Hair follicle dermal papilla cell (primary cell): Measurements from ENCODE around the genes MPP4 and BMPR2.

DNA sequence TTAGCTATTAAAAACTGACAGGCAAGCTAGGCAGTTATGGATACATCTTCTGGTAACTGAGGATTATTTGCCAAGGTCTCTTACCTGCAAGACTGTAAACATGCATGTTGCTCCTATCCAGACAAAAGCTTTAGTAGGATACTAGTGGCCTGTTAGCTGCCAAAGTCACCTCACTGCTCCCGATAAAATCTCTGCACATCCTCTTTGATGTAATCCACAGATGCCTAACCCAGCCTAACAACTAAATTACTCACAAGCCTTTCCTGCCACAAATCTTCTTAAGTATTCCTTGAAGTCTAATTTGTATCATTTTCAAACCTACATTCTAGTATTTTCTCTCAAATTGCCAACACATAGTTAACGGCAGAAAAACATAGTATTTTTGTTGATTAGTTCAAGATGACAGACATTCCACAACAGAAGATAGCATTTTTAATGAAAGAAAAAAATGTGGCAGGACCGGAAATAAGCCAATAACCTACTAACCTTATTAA, at the start of gene MPP4:
MPP4 (minus strand) TSS at position 142 of the 494 bp plus-strand sequence.
- CAGE, long polyA plus RNA, result no peak

- CAGE, long polyA plus RNA, result no peak
Observed at GRCh38 chr2:201790277-201790852, 9.6 kb upstream of the ALS2 start.

DNA sequence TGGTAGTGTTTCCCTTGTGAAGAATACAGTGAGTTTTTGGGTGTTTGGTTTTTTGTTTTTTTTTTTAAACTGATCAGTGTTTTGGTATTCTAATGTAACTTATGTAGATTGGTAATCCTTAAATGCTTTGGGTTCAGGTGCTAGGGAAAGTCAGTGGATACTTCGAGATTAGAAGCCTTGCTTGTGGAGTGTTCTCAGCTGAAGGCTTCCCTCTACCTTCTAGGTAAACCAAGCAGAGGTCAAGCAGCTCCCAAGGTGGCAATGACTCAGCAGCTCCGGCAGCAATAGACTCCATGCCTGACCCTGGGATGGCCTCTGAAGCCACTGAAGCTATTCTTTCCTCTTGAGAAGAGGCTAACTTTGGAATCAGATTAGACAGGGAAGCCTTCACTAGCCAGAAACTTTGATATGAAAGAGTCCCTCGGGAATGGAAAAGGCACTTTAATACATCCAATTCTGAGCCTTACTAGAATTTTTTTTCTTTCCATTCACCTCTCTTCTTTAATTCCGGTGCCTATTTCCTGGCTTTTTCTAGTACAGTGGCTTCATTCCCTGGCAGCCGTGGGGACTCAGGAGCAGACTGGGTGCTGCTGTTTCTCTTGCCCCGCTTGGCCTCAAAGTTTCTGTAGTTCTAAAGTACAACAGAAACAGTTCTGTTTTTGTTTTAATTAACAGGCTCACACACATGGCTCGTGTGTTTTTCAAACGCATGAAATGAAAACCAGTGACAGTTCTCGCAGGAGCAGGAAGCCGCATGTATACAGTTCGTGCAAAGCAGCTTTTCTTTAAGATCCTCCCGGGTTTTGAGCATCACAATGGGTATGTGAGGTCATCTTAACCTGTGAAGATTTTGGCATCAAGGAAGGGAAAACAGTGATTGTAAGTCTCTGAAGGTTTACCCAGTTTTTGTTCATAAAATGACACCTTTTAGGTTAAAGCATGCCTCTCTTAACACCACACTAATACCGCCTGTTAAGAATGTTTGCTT, 5.5 kb downstream of the FZD7 start:
- CAGE, long polyA plus RNA, result no peak

DNA sequence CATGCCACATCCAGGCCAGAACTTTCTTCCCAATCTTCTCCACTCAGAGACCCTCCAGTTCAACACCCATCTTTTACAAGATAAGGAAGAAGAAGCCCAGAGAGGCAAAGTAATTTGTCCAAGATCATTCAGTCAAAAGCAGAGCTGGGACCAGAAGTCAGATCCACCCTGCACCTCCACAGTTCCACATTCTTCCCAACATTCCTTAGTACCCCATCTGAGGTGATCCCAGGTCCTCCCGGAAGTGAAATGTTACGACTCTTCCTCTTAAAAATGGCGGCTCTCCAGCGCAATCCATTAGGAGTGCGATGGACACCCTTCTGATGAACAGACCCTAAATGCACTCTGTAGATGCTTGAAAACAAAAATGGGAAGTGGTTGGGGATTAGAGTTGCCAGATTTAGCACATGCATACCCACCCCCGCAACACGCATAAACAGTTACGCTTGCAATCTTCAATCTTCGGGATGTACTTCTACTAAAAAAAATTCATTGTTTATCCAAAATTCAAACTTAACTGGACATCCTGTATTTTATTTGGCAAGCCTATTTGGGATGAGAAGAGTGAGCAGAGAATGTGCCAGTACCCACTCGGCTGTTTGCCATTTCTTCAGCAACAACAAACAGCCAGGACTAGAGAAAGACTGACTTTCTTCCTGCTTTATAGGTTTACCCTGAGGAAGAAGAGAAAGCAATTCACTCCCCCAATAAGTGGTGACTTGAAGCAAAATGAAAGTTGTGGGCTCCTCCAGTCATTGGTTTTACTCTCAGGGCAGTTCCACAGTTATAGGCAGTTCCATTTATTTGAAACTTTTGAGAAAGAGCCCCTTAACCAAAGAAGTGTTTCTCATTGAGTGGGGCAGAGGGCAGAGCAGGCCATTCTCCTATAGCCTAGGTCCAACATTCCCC, 18.4 kb downstream of the KIAA2012 start:
- CAGE, long polyA plus RNA, result no peak

- CAGE, long polyA plus RNA, result no peak
Observed at GRCh38 chr2:202279079-202279457, 13.5 kb downstream of the NOP58 start.

DNA sequence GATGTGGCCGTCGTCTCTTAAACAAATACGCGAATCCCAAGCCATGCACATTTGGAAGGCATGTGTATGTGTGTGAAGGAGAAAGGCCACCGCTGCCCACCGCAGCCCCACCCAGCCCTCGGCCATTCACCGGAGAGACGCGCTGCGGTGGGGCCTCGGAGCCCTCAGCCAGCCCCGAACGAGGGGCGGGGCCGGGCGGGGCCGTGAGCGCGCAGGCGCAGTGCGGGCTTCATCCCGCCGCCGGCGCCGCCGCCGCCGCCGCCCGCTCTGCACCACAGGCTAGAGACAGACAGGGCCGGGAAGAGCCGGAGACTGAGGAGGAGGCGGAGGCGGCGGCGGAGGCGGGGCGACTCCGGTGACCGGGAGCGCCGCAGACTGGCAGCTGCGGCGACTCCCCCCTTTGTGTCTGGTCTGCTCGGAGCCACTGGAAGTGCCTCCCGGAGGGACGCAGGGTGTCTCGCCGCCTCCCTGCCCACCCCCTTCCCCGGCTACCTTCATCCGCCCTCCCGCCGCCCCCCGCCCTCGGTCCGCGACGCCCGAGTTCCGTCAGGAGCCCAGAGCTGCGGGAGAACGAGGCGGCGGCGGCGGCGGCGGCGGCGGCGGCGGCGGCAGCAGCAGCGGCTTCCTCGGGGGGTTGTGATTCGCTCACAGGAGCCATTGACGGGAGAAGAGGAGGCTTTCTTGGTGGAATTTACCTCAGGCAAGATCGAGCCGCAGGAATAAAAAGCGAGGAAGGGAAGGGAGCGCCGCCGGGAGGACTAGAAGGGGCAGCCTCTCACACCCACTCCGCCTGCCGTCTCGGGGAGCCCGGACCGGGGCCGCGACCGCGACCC, at the start of gene BMPR2:
BMPR2 (plus strand) TSS at position 390 of the 833 bp plus-strand sequence.
- CAGE, long polyA plus RNA, result no peak

DNA sequence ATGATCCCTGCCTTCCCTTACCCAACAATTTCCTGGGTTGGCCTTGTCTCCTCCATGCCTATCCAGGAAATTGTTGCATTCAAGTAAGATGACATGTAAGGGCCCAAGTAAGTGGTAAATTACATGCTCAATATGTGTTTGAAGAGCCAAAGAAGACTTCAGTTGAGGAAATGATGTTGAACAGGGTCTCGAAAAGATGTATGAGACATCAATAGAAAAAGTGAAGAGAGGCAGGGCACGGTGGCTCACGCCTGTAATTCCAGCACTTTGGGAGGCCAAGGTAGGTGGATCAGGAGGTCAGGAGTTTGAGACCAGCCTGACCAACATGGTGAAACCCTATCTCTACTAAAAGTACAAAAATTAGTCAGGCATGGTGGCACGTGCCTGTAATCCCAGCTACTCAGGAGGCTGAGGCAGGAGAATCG, 65.1 kb upstream of the FAM117B start:
- CAGE, long polyA plus RNA, result no peak

GRCh38 chr2:203070506-203070778, 55.8 kb downstream of the NBEAL1 start:
- CAGE, long polyA plus RNA, result no peak

DNA sequence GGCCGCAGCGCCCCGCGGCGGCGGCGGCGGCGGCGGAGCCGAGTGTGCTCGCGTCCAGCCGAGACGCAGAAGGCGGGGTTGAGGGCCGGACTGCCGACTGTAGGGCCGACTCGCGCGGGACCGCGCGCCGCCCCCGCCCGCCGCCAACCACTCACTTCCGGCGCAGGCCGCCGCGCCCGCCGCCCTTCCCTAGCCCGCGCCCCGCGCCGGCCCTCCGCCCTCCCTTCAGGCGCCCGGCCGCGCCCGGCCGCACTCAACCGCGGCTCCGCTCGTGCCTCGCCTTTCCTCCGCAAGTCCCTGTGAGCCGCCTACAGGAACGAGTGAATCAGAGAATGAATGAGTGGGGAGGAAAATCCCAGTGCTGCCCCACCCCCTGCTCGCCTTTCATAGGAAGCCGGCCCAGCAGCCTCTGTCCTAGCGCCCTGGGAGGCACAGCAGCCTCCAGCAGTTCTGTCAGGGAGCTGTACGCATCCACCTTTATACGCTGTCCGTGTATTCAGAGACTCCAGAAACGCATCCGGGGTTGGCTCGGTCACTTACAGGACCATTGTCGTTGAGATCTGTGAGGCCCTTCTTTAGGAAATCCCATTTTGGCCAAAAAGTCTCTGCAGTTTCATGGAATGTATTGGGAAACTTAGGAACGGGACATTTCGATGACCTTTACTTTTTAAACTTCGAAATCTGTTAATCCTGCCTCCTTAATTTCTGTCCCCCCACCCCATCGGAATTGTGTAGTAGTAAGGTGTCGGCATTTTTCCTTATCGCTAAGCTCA, 415 bp upstream of the RAPH1 start:
- CAGE, long polyA plus RNA, result no peak

DNA sequence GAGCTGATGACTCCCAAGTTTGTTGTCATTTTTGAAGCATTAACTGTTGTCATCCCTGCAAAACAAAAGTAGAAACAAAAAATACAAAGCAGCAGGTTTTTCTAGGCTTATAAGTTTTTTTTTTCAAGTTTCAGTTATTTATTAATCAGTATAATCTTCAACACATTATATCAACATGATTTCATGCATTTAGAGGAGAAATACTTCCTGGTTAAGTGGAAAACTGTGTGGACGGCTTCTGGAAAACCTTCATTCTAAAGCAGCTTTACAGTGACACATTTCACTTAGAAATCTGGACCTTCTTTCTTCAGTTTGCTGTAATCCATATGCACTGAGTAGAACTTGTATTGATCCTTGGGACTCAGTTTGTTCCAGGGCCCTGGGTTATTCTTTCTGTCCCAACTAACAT, 34.5 kb upstream of the CD28 start:
- CAGE, long polyA plus RNA, result no peak

- CAGE, long polyA plus RNA, result no peak
Observed at GRCh38 chr2:203846527-203846897, 21.1 kb upstream of the CTLA4 start.

GRCh38 chr2:203858907-203859904, 8.4 kb upstream of the CTLA4 start:
- CAGE, long polyA plus RNA, result no peak

DNA sequence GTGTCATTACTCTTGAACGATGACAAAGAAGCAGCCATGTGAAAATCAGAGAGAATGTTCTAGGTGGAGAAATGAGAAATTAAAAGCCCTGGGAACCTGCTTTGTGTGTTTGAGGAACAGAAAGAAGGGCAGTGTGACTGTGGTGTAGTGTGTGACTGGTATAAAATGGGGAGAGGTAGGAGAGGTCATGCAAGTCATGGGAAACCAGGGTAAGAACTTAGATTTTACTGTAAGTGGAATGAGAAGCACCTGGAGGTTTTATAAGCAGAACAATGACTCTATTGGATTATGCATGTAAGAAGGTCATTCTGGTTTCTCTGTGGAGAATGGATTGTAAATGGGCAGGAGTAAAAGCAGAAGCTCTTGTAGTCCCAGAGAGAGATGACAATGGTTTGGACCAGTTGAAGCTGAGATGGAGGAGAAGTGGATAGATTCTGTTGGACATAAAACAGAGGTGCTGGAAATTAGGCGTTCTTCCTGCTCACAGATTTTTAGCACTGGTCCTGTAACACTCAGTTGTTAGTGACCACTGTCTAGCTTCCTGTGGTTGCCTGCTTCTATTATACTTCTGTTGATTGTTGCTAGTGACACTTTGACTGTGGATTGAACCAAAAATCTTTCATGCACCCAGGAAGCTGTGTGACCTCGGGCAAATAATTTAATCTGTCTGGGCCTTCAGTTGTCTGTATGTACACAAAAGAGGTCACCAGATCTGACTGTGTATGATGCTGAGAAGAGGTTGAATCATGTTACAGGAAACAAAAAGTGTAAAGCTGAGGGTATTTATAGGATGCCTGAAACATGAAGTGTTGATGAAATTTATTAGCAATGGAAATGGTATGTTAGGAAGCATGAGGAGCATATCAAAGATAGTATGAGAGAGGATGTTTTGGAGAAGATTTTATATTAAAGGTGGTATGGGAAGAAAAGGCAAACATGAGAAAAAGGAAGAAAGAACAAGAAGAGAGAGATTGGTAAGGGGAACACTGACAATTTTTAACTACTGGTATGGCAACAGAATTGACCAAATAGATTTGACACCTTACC, 12.5 kb downstream of the ICOS start:
- CAGE, long polyA plus RNA, result no peak

DNA sequence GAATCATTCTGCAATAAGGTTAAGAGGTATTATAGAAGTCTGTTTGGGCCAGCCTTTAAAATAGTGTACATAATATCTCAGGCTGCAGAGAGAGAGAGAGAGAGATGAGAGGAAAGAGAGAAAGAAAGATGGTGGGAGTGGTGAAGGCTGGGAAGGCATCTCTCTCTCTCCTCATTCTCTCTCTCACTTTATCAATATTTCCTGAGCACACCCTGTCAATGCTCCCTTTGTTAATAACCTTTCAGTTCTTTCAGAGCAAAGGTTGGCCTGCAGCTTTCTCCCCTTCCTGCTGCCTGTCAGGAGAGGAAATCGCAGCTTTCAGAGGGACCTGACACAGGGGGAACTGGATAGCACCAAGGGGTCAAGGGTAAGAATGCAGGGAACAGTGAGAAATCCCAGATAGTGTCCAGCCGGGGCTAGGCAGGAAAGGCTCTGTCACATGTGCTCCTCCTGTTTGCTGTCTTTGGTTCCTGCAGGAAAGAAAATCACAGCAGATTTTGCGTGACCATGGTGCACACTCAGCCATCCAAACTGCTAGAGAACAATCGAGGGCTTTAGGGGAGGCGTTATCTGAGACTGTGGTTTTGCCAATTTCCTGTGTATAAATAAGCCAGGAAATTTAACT, 177.7 kb downstream of the ICOS start:
- CAGE, long polyA plus RNA, result no peak

- CAGE, long polyA plus RNA, result no peak
Observed at GRCh38 chr2:204145166-204145552, 208.6 kb downstream of the ICOS start.

DNA sequence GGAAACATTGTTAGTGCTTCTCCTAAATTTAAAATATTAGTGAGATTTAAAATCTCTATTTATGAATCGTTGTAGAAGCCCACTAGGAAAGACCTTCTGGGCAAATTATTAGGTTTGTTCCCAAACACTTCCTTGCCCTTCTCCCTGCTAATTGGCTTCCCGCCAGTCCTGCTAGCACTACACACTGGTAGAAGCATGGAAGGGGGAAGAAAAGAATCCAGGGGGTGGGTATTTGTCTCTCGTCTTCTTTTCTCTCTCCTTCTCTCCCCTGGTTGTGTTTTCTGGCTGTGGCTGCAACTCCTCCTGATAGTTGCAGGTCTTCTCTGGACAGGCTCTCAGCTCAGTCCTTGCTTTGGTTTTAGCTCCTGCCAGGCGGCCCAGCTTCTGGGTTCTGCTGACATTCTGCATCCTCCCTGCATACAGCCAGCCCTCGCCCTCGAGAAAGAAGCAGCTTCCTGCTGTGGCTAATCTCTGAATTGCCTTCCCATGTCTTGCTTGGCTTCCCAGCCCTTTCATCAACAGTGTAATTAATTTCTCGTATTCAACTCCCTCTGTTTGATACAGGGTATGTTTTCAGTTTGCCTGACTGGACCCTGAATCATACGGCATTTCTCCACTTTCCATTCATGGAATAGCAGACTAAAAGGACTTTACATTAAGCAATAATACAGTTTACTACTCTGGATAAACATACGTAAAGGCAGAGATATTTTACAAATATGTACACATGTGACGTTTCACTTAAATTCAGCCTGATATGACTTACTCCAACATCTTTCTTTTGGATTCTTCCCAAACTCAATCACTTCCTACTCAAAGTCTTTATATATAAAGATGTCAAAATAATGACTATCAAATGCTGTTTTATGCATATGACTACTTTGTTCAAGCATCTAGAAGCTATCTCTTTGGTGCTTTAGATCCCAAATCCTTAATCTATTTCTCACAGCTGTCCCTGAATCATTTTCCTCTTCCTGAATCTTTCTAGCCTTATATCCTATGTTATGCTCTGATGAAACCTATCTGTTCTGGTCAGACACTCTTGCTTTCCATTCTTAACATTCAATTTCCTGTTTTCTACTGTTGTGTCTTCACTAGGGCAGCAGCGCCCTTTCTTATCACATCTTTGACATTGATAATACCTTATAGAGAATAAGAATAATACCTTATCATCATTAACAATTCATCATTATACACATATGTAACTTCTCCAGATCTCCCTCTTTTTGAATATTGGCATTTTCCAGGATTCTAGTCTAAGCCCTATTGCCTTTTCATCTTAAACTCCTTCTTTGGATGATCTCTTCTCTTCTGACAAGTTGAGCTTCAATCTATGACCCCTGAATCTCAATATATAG, 6.6 kb upstream of the PARD3B start:
- CAGE, long polyA plus RNA, result no peak

DNA sequence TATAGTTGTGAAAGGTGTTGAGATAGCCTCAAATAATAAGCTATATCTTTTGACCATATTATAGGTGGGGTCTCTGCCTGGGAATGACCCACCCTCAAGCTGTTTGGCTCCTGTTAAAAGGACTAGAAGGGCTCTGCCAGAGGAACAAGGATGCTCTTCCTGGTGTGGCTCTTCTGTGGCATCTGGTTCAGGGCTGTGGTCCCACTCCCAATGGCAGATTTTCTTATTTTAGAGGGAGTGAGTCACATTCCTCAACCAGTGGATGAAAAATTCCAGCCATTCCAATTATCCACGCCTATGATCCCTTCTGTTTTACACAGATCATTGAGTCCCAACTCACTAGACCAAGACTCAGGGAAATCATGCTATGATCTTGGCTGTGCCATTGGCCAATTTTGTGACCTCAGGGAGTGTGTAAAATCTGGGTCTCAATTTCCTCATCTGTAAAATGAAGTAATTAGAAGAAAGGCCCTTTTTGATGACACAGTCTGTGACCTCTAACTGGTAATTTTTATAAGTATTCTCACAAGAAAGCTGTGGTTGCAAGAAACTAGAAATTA, 120.0 kb downstream of the PARD3B start:
- CAGE, long polyA plus RNA, result no peak

- CAGE, long polyA plus RNA, result no peak
Observed at GRCh38 chr2:204670334-204670533, 125.0 kb downstream of the PARD3B start.

GRCh38 chr2:204892237-204893344, 347.3 kb downstream of the PARD3B start:
- CAGE, long polyA plus RNA, result no peak

GRCh38 chr2:205139741-205140336, 542.5 kb upstream of the NRP2 start:
- CAGE, long polyA plus RNA, result no peak